Esophagus muscularis mucosa (tissue), 4 donors: ENCODE data around the genes MFSD5 and TARBP2.

- PRO-cap: no peak
- RAMPAGE, long total RNA, 4 experiments: no peak in any of the 4 experiments
Measured at GRCh38 chr12:53115231-53115991, 12.1 kb downstream of the SOAT2 start.

DNA sequence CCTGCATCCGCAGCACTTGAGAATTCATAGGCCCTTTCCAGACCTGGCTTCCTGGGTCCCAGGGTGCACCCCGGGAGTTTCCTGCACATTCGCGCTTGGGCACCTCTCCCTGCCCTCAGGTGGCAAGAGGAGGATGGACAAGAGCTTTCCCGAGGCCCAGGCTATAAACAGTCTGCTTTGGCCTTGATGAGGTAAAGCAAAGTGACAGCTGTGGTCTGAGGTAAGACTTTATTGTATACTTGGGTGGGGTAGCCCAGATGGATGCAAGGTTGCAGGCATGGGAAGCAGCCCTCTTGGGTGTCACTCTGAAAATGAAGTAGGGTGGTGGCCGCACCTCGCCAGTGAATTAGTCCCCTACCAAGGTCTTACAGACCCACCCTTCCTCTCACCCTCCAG, 10.4 kb upstream of the CSAD start:
- PRO-cap: no peak
- RAMPAGE, long total RNA, 4 experiments: no peak in any of the 4 experiments

- PRO-cap: no peak
- RAMPAGE, long total RNA, 4 experiments: no peak in any of the 4 experiments
Measured at GRCh38 chr12:53193361-53193996, 12.8 kb upstream of the CSAD start.

DNA sequence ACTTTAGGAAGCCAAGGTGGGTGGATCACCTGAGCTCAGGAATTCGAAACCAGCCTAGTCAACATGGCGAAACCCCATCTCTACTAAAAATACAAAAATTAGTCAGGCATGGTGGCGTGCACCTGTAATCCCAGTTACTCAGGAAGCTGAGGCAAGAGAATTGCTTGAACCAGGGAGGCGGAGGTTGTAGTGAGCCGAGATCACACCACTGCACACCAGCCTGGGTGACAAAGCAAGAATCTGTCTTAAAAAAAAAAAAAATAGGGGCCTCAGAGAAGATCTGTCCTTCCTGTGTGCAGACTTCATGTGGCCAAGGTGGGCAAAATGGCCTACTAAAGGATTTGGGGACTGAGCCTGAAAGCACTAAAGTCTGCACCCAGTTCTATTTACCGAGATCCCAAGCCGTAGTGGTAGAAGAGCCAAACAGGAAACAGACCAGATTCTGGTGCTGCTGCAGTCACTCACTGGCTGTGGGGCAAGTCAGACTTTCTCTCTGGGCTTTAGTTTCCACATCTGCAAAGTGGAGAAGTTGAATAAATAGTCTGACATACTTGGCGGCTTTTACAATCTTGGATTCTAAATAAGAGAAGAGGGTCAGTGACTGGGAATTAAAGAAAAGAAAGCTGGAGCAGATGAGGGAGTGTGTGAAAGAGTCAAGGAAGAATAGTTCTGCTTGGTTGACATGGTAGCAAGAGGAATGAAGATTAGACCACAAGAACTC, 6.2 kb downstream of the ITGB7 start:
- PRO-cap: no peak
- RAMPAGE, long total RNA, 4 experiments: no peak in any of the 4 experiments

DNA sequence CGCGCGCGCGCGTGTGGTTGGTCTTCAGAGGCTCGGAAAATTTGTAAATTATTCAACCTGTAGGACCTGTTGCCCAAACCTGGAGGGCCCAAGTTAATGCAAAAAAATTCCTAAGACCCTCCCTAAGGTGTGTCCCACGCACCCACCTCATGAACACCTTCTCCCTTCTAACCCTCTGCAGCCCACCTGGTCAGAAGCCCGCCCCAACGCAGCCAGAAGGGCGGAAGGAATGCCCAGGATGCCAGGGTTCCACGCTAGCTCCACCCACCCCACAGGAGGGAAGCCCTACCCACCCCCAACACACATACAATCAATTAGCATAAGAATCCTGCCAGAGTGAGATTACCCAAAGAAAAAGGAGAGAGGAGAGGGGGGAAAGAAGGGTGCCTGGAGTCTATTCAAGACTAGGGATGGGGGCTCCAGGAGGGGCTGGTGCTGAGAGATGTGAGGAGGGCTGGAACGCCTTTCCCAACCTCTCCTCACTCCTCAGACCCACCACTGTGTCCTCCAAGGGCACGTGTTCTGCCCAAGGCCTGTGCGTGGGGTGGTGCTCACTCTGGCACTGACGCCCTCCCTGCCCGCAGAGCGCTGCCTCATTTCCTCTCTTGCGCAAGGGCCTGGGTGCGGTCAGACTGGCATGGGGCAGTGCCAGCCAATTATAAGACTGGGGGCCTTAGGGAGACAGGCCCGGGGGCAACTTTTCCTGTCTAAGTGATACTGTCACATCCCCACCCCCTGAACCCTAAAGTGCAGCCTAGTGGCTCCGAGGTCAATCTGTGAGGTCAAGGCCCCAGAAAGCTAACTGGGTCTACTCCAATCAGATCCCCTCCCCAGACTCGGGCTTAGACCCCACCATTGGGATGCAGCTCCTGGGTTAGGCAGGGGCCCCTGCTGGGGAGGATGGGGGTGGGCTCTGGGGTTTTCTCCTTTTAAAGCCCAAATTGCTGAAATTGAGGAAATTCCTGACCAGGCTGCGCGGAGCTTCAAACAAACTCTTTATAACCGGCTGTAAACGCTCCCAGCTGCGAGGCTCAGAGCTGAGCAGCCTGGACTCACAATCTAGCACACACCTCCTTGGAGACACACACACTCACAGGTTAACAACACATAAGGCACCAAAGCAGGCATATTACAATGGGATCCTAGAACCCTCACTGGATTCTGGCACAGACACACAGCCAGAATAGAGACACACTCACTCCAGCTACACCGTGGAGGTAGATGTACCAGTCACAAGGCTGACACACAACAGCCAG, 10.2 kb upstream of the ITGB7 start:
- PRO-cap: no peak
- RAMPAGE, long total RNA, 4 experiments: no peak in any of the 4 experiments

DNA sequence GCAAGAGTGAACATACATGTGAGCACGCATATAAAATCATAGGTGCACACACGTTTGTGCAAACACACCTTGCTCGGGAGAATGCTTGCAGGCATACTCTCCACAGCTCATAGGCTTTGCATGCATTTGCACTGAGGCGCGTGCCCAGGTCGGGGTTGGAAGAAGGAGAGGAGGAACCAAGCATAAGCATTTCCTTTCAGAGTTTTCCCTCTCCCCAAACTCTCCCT, 11.5 kb downstream of the RARG start:
- PRO-cap: no peak
- RAMPAGE, long total RNA, 4 experiments: no peak in any of the 4 experiments

GRCh38 chr12:53229410-53229900, 2.6 kb downstream of the RARG start:
- PRO-cap: no peak
- RAMPAGE, long total RNA, 4 experiments: no peak in any of the 4 experiments

GRCh38 chr12:53251916-53252456, at the start of gene MFSD5:
TSS of gene MFSD5 (plus strand) at chr12:53252095.
- PRO-cap: bidirectional peak, plus-strand start at chr12:53252123, minus-strand start at chr12:53252011
- RAMPAGE, long total RNA, 4 experiments: start-site peak on the plus strand in 3 of 4 experiments, at chr12:53252092-53252204 at its widest, 53 to 190 reads per replicate

GRCh38 chr12:53295755-53296018, 345 bp downstream of the PFDN5 start:
- PRO-cap: no peak
- RAMPAGE, long total RNA, 4 experiments: no peak in any of the 4 experiments

GRCh38 chr12:53328423-53328860, 7.0 kb upstream of the AAAS start:
- PRO-cap: unidirectional peak, plus-strand start at chr12:53328630
- RAMPAGE, long total RNA, 4 experiments: no peak in any of the 4 experiments

DNA sequence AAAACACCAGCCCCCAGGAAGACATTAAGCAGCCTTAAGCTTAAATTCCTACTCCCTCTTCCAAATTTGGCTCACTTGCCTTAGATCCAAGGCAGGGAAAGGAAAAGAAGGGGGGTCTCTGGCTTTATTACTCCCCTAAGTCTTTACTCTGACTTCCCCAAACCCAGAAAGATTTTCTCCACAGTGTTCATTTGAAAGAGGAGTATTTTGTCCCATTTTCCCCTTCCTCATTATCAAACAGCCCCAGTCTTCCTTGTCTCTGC, 8.4 kb upstream of the AMHR2 start:
- PRO-cap: no peak
- RAMPAGE, long total RNA, 4 experiments: no peak in any of the 4 experiments

GRCh38 chr12:53427075-53427476, 3.4 kb downstream of the AMHR2 start:
- PRO-cap: no peak
- RAMPAGE, long total RNA, 4 experiments: no peak in any of the 4 experiments

DNA sequence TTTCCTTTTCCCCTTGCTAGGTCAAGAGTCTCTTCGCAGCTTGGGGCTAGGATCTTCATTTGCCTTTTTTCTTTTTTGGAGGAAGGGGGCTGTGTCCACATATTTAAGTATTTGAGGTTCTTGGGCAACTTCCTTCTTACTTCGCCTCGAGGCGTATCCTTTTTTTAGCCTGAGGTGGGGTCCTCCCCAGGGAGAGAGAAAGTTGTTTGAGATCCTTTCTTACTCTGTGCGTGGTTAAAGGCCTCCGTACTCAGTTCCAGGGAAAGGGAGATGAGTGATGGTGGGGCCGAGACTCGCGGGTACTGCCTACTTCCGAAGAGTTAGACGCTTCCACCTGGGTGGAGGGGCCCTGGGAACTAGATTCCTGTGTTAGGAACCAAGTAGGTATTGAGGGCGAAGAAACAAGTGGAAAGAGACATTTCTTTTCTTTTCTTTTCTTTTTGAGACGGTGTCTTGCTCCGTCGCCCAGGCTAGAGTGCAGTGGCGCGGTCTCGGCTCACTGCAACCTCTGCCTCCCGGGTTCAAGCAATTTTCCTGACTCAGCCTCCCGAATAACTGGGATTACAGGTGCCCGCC, 375 bp downstream of the PRR13 start:
- PRO-cap: no peak
- RAMPAGE, long total RNA, 4 experiments: no peak in any of the 4 experiments

GRCh38 chr12:53455748-53456278, 3.9 kb downstream of the PCBP2 start:
- PRO-cap: no peak
- RAMPAGE, long total RNA, 4 experiments: no peak in any of the 4 experiments

DNA sequence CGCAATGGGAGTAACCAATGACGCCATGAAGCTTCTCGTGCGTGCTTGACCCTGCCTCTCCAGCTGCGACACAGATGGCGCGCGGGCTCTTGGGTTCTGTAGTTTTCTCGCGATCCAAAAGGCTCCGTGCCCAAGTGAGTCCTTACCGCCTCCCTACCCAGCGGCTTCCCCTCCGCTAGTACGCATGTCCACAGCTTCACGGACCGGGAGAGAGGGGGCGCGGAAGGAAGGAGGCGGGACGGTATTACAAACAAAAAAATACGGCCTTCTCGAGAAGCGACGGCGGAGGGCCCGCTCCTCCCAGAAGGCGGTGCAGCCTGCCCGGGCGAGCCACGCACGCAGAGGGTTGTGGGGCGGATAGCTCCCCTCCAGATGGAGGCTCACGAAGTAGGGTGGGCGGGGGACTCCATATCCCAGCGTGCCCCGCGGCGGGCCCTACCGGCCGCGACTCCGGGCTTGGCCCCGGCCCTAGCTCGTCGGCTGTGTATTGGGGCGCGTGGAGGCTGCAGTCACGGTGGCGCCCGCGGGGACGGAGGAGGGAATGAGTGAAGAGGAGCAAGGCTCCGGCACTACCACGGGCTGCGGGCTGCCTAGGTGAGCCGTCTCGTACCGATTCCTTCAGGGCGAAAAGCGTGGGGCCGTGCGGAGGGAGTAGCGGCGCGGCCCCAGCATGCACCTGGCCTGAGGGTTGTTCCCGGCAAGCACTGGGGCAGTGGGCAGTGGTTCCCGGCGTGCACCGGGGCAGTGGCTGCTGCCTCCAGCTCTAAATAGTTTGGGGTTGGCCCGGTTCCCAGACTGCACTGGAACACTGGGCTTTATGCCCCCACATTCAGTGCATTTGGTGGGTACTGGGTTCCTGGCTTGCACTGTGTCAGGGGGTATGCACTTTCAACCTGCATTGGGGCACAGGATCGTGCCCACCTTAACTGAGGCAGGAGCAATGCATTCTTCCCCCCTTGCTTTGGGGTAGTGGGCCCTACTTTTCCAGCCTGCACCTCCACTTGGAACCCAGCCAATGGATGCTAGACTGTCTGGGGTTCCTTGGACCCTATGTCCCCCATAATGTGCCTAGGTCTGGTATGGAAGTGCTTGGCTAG, at the start of gene TARBP2:
TSS of gene TARBP2 (plus strand) at position 416 of the 1,097 bp plus-strand sequence.
- PRO-cap: bidirectional peak, plus-strand start at position 101 of the sequence, minus-strand start outside the sequence; bidirectional peak, plus-strand start at position 487 of the sequence, minus-strand start at position 348 of the sequence; bidirectional peak, plus-strand start at position 719 of the sequence, minus-strand start at position 672 of the sequence
- RAMPAGE, long total RNA, 4 experiments: start-site peak on the plus strand in 2 of 4 experiments, centred at positions 440 to 448 of the sequence, 32 to 83 reads per replicate; start-site peak on the minus strand in 3 of 4 experiments, centred at positions 283 to 677 of the sequence, 11 to 36 reads per replicate

GRCh38 chr12:53502273-53502948, 1.3 kb downstream of the TARBP2 start:
- PRO-cap: no peak
- RAMPAGE, long total RNA, 4 experiments: no peak in any of the 4 experiments

DNA sequence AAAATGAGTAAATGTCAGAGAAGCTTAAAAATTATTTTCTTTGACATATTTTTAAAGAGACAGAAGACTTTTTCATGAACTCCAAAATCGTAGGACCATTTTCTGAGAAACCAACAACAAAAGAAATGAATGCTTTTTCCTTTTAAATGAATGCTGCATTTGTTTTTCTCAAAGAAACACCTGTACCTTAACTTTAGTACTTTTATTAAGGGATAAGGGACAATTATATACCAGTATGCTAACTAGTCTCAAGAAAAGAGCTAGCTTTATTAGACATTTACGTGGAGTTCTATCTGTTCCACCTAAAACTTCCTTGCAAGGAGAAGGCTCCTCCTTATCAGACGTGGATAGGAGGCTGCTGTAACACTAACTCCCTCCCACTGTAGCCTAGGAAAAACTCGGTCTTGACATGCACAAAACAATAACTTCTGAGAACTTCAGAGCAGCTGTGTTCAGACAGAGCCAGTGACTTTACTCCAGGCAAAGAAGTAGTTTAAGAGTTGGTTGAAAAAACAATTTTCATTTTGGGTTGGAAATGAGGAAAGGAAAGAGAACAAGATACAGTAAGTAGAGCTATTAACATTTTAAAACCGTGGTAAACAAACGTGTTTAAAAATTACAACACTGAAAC, 2.7 kb downstream of the ATF7 start:
- PRO-cap: unidirectional peak, plus-strand start at position 390 of the sequence; unidirectional peak, plus-strand start at position 421 of the sequence
- RAMPAGE, long total RNA, 4 experiments: no peak in any of the 4 experiments

DNA sequence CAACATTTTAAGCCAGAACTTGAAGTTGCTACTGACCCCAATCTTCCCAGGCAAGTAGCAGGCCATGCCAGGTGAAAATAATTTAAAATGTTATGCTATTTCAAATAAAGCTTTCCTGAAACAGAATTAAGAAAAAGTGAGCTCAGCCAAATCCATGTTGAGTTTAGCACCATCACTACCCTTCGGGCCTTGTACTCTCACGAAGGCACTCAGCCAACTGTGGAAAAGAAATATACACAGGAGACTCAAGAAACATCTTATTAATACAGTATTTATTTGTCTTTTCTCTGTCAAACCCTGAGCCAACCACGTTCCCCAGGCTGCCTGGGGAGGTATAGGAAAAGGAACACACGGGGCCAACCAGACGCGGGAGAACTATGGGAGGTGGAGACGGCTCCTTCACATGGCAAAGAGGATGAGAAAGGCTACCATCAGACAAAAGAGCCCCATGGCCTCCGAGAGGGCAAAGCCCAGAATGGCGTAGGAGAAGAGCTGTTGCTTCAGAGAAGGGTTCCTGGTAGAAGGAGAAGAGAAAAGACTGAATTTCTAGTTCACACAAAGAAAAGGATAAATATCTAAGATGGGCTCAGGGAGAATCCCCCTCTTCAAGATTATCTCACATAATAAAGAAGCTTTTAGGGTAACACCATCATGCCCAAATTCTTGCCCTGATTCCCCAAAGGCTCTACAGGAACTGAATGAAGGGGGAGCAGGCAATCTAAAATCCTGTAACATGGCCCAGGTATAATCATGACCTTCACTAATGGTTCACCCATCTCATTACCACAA, 10.8 kb downstream of the ATP5MC2 start:
- PRO-cap: no peak
- RAMPAGE, long total RNA, 4 experiments: no peak in any of the 4 experiments

- PRO-cap: no peak
- RAMPAGE, long total RNA, 4 experiments: no peak in any of the 4 experiments
Measured at GRCh38 chr12:53726354-53726703, 923 bp downstream of the CALCOCO1 start.

DNA sequence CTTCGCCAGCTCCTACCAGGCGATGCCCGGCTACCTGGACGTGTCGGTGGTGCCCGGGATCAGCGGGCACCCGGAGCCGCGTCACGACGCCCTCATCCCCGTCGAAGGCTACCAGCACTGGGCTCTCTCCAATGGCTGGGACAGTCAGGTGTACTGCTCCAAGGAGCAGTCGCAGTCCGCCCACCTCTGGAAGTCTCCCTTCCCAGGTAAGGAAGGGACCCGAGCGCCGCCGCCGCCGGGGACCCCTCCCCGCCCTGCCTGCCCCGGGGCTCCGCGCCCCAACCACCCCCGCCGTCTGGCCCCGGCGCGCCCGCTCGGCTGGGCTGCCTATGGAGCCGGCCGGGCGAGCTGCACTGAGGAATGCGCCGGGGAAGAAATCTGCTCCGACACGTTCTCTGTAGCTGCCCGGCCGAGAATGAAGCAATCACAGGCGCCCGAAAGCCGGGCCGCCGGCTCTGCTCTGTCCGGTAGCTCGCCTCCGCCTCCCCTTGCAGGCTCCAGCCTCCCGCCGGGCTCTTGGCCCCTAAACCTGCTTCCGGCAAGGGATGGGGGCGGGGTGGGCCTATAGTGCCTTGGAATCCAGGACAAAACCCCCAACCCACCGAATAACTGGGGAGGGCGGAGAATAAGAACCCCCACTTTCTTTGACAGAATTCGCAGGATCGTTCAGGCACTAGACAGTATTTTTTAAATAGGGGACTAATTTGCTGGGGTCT, 964 bp downstream of the HOXC13 start:
- PRO-cap: no peak
- RAMPAGE, long total RNA, 4 experiments: no peak in any of the 4 experiments